ENCODE results near the gene NDFIP1.

- PRO-cap = bidirectional peak, plus-strand start at chr5:142108825, minus-strand start at chr5:142108653; bidirectional peak, plus-strand start at chr5:142109228, minus-strand start at chr5:142109082; bidirectional peak, plus-strand start at chr5:142109581, minus-strand start at chr5:142109647
These were observed at the start of gene NDFIP1 for GRCh38 chr5:142108719-142109747. Gene NDFIP1, plus strand, starts transcription at chr5:142108779.

- PRO-cap = no peak
These were observed 17.2 kb downstream of the SPRY4 start for GRCh38 chr5:142307649-142307926.

DNA sequence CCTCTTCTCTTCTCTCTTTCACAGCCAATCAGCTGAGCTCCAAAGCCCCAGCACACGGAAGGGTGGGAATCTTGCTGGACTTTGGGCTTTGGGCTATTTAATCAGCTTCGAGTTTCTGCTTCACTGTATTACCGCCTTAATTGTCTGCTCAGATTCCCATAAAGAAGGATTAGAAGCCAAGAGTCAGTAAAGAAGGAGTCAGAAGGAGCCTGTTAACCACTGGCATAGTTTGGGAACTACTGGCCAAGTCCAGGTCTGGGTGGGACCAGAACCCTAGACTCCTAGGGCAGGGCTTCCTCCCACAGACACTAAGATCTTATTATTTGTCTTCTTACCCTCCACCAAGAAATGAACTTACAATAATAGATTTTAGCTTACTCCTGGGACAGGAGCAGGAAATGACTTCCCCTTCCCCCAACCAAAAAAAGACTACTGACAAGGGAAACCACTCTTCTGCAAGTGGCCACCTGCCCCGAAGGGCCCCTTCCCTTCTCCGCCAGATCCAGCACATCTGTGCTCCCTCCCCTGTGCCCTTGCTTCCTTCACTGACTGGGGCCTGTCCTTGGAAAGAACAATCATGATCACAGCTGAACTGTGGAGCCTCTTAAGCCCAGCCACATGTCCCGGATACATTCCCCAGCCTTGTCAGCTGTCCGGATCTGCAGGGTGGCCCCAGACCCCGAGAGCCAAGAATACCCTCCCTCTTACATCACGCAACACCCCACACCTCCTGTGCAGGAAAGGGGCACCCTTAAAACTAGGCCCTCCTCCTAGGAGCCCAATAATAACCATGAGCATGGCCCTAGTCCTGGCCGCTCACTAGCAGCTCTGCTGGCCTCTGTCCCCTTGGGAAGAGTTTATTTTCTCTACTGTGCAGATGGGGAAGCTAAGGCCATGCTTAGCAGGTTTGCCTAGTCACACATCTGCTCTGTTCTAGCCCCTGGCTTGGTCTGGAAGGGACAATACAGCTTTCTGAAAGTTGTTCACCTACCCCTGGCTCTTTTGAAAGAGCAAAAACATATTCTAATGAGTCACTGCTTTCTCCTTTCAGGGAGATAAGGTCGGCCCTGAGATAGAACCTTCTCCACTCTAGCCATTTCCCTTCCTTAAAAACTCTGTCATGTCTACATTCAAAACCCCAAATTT, 4.0 kb downstream of the SPRY4 start:
- PRO-cap = bidirectional peak, plus-strand start at position 937 of the sequence, minus-strand start at position 821 of the sequence

DNA sequence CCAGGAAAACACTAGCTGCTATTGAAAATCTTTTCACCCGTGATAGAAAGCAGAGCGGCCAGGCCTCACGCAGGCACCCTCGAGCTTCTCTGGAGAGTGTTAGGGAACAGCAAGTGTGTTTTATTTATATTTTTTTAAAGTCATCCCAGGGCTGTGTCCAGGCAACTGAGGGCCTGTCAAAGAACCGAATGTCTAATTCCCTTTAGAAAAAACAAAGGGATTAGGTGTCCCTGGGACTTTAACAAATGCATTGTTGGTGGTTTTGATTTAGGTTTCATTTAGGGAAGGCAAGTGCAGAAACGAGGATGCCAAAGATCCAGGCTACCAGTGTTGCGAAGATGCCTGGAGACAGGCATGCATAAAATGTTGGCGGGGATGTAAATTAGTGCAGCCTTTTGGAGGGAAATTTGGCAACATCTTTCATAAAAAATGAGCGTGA, 51.2 kb upstream of the SPRY4 start:
- PRO-cap = no peak

DNA sequence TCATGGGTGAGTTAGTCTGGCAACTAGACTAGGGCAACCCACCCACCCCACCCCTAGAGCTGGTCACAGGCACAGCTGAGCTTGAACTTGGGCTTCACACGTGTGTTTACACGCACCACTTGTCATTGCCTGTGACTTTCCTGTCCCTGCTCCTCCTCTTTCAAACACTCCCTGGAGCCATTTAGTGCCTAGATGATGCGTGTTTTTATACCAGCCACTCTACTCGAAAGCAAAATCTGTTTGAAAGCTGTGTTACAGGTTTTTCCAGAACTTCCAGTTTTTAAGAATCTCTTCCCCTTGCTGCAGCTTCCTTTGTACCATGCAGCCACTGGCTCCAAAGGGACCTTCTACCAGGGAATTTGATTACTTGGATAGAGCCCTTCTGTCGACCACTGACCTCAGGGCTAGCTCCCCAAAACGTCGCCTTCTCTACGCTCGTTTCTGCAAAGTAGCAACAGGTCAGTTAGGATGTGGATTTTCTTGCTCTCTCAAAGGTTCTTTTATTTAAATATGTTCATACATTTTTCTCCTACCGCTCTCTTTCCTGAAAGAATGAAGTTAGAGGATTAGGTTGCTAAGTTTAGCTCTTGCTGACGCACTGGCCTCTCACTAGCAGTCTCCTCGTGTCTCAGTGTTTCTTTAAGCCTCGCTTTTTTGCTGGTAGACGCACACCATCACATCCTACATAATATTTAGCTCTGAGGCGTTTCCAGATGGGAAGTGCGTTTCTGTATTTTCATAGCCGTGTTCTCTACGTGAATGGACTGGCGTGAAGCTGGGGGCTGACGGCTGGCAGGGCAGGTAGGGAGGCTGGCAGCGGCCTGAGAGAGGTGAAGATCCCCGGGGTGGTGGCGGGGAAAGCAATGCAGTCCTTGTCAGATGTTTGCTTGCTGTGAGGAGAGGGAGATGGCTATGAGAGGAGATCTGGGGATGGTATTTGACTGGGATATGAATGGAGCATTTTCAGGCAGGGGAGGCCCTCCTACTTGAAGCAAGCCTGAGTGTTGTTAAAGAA, 79.0 kb upstream of the SPRY4 start:
- PRO-cap = no peak

DNA sequence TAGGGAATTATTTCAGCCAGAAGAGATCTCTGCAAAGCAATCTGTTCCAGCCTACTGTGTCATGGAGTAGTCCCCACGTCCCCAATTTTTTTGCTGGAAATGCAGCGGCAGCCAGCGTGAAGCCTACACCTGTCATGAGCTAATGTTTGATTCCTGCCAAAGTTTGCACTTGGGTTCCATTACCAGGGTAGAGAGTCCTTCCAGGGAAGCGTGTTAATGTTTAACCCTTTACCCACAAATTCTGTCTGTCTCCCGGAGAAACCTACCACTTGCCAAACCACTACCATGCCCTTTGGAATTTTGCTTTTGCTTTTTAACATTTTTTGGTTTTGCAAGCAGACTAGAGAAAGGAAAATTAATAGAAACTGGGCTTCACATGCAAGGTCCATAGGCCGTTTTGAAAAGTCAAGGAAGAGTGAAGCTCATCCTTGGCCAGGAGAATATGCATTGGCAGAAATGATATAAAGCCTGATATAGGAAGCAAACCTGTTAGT, 174.9 kb upstream of the SPRY4 start:
- PRO-cap = no peak

- PRO-cap = no peak
These were observed 176.5 kb downstream of the FGF1 start for GRCh38 chr5:142509417-142509786.

- PRO-cap = no peak
These were observed 164.3 kb downstream of the FGF1 start for GRCh38 chr5:142521615-142521930.

DNA sequence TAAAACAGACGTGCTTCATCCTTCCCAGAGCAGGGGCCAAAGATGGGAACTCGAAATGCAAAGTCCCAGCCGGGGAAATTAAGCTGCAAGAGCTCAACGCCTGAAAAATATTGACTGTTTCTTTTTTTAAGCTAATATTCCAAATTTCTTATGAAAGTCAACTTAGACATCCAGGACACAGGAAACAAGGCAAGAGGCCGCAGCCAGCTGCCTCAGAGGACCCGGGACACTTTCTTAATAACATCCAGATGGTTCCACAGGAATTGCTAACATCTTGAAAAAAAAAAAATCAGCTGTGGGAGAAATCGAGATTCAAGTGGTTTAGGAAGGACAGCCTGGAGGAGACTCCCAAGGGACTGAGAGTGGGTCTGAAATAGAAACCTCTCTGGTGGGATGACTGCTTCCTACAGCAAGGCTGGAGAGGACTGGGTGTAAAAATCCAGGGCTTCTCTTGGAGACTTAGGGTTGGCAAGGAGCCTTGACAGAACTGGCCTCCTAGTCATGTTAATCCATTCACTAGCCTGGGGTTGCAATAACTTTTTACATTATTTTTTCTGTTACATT, 144.8 kb downstream of the FGF1 start:
- PRO-cap = no peak

DNA sequence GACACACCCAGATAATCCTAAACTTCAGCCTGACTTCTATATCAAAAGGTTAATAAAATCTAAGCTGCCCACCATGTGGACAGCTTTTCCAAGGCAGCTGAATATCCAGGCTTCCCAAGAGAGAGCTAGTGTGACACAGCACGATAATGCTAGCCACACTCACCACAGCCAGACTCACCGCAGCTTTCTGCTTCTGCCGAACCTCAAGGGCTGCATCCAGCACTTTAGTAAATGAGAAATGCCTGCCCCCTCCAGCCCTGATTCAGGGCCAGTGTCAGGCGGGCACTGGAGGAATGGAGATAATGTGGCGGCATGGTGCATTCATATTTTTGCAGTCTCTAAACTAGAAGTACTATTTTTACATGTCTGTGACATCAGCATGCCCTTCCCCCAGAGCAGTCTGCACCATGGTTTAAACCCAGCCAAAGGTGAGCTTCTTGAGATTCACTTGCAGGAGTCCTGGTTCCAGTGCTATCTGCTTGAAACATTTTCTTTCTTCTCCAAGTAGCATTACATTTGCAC, 493 bp downstream of the FGF1 start:
- PRO-cap = no peak

DNA sequence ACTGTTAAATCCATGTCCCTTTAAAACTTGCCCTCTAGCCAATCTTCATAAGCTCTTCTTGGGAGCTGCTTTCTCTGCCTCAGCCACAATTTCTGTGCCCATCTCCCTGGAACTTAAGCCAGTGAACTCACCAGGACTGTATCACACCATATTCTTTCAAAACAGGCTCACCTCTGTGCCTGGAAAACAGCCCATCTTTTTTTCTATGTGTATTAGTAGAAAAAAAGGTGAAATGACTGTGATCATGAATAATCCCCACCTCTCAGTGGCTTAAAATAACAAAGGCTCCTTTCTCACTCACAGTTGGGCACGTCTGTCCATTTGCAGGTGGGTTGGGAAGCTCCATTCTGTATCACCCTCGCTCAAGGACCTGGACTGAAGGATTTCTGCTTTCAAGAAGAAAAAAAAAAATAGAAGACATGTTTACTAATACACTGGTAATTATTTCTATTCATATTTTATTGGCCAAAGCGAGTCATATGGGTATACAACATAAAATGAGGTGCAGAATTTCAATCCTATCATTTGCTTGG, 17.2 kb upstream of the FGF1 start:
- PRO-cap = no peak

DNA sequence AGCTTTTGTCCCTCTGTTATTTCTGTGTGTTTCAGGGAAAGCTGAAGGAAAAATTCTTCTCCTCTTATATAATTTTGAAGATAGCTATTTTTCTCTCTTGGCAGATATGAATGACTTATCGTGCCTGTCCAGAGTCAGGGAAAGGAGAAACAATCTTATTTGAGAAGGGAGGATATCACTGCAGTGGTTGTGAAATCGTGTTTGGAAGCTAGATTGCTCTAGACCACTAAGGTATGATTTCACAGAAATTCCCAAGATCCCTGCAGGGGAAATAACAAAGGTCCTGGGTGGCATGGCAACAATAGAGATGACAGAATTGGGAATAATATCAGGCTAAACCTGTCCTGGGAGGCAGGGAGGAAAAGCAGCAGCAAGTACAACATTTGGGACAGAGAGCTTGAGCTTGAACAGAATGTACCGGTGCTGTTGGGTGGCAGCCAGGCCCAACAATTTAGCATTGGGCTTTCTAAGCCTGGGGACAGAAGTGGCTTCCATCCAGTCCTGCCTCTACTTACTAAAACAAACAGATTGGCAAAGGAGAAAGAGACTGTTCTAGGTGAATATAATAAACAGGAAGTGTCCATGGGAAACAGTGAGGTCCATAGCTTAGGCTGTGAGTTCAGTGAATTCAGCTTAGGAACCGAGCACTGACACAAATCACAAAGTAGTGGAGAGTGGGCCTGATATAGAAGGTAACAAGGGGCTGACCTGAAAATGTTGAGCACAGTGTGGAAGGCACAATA, 17.0 kb upstream of the ARHGAP26 start:
- PRO-cap = no peak

DNA sequence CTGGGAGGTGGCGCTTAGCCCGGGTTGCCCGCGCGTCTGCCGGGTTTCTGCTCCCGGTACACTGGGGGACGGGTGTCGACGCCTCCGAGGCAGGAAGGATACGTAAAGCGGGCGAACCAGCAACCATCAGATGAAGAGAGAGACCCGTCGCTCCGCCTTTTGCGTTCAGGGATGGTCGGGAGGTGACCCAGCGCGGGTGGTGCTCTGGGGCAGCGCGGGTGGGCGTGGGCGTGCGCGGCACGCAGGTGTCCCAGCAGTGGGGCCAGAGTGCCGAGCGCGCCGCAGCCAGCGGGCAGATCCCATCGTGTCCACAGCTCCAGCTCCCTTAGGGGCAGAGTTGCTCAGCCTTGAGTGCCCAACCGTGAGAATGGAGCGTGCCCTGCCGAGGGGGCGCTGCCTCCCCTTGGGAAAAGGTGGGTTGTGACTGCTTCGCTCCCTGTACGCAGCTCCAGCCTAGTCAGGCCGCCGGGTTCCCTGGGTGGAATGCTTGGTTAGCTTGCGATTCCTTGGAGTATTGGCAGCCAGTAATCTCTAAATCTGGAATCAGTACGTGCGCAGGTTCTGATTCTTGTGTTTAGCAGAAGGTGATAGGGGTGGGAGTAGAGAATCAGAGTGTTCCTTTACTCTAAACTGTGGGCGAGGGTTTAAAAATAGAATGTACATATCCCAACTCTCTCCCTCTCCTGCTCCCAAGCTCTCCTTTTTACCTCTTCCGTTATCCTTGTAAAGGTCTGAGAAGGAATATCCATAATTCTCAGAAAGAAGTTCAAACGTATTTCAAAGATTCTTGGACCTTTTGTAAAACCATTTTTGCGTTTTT, 996 bp downstream of the ARHGAP26 start:
- PRO-cap = bidirectional peak, plus-strand start at position 265 of the sequence, minus-strand start at position 63 of the sequence; unidirectional peak, minus-strand start at position 485 of the sequence

DNA sequence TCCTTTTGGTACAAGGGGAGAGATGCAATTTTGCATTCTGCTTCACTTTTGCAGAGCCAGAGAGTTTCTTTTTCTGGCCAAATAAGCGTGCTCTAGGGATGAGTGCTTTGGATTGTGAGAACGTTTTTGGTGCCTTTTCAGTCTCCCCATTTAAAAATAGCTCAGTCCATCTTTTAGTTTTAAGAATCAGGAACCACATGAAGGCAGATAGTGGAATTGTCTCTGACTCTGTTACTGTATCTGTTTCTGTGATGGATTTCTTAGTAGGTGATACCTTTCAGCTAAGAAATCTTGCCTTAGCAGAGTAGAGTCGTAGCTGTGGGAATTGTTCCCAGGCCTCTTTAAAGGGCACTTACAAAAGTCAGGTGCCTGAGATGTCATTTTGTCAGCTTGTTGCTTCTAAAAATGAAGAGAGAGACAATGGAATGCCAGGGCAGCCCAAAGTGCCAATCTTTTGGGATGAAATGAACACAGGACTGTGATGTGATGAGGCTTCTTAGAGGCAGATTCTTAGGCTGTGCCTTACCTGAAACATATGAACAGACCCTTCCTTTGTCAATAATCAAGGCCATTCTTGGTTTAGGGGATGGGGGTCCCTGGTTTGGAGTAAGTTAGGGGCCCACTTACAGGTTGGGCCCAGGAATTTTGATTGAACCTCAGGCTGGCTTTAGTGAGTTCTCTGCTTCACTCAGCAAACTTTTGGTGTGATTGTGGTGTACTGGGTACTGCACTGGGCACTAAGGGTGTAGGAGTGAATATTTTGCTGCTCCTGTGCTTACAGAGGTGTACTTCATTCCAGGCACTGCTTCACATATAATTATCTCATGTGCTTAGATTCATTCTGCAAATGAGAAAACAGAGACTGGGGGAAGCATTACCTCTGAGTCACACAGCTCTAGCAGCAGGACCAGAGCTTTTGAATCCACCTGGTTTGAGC, 1.9 kb downstream of the ARHGAP26 start:
- PRO-cap = no peak

GRCh38 chr5:142778526-142779243, 8.5 kb downstream of the ARHGAP26 start:
- PRO-cap = no peak

DNA sequence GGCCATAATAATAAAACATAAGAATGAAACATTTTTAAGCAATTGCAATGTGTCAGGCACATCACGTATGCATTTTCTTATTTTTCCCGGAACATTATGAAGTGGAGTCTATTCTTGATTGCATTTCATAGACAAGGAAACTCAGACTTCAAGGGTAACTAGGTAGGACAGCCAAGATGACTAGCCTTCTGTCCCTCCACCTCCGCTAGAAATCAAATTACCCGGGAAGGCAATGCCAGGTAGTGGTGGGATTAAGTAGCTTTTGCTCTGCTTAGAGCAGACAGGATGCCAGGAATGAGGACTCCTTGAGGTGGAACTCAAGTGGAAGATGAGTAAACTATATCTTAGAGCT, 50.5 kb downstream of the ARHGAP26 start:
- PRO-cap = no peak

GRCh38 chr5:142841142-142841889, 71.1 kb downstream of the ARHGAP26 start:
- PRO-cap = no peak

- PRO-cap = no peak
These were observed 90.1 kb downstream of the ARHGAP26 start for GRCh38 chr5:142860132-142860867.

DNA sequence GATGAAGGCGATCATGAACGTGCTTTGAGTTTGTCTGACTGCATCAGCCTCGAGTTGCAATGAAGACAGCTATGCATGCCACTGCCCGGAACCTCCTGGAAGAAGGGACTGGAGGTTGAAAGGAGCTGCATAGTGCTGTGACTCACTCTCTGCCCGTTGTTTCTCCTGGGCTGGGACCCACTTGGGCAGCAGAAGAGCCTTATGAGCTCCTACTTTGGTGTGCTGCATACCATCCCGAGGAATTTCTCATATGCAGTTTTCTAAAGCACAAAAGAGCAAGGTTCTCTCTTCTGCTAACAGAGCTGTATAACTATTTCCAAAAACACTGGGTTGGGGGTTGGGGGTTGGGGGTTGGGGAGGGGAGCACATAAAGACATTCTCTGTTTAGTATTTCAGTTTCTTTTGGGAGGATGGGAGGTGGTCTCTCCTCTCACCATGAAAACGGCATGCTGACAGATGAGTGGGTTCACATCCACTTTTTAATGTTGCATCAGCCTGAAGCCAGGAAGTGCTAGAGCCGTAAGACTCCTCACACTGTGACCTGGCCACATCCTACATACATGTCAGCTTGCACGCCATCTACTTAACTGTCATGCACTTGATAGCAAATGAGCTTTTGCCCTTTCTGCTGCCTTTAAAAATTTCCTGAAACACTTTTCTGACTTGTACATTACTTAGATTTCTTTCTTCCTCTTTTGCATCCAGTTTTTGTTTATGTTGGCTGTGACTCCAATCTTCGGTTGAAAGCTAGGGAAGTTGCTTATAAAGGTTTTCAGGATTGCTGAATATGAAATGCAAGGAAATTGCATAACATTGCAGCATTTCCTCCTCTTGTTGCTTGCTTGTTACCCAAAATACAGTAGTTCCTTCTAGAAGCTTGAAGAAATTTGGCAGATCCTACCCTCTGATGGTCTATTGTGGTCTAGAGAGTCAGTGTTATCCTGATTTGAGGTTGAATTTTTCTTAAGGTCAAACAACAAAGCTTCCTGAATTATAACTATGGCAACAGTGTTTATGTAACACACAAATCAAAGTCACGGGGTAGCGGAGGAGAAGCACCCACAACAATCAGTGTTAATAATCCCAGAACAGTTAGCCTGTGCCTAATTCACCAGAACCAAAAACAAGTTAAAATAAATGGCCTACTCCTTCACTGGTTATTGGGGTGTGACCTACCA, 232.3 kb downstream of the ARHGAP26 start:
- PRO-cap = no peak

DNA sequence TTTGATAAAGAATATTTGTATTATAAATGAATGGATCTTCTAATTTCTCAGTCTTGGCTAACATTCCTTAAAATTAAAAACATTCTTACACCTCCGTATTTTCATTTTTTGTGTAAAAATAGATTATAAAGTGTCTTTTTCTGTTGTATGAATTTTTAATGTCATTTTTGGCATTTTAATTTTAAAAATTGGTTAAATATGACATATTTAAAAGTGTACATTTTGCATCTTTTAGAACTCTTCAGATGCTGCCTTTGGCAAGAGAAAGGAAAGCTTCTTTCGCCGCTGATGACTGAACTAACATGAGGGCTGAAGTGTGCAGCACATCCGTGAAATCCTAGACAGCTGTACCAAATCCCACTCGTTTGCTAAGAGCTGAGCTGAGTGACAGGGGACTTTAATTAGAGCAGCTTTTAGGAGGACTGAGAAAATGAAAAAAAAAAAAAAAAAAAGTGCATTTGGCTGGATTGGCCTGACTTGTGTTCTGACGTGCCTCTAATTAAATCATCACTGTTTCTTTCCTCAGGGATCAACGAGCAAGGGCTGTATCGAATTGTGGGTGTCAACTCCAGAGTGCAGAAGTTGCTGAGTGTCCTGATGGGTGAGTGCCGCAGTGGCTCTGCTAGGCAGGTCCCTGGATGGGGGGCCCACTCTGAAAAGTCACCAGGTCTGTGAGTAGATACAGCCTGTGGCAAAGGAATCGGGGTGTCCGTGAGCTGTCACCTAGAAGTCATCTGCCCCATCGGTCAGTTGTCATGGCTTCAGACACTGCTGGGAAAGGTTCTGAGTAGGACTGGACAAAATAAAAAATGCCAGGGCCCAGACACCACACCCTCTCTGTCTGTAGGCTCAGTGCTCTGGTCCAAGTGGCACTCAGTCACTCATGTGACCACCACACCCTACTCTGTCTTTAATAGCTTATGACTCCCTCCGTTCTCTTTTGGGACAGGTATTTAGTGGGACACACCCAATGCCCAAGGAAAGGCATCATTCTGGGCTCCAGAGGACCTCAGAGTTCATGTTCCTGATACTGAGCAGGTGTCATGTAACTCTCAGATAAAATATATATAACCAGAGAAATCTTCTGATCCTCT, 271.5 kb downstream of the ARHGAP26 start:
- PRO-cap = bidirectional peak, plus-strand start at position 578 of the sequence, minus-strand start at position 304 of the sequence

Measured in neuron (in vitro differentiated cells).